Placental epithelial cell (primary cell): Measurements from ENCODE around the gene APOC3.

GRCh38 chr11:116687452-116688725 is 84.9 kb downstream of the BUD13 start:
- CAGE, long polyA plus RNA = no peak

DNA sequence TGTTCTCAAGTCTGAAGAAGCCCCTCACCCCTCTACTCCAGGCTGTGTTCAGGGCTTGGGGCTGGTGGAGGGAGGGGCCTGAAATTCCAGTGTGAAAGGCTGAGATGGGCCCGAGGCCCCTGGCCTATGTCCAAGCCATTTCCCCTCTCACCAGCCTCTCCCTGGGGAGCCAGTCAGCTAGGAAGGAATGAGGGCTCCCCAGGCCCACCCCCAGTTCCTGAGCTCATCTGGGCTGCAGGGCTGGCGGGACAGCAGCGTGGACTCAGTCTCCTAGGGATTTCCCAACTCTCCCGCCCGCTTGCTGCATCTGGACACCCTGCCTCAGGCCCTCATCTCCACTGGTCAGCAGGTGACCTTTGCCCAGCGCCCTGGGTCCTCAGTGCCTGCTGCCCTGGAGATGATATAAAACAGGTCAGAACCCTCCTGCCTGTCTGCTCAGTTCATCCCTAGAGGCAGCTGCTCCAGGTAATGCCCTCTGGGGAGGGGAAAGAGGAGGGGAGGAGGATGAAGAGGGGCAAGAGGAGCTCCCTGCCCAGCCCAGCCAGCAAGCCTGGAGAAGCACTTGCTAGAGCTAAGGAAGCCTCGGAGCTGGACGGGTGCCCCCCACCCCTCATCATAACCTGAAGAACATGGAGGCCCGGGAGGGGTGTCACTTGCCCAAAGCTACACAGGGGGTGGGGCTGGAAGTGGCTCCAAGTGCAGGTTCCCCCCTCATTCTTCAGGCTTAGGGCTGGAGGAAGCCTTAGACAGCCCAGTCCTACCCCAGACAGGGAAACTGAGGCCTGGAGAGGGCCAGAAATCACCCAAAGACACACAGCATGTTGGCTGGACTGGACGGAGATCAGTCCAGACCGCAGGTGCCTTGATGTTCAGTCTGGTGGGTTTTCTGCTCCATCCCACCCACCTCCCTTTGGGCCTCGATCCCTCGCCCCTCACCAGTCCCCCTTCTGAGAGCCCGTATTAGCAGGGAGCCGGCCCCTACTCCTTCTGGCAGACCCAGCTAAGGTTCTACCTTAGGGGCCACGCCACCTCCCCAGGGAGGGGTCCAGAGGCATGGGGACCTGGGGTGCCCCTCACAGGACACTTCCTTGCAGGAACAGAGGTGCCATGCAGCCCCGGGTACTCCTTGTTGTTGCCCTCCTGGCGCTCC is at the start of gene APOC3:
Gene APOC3, plus strand, starts transcription at position 432 of the 1,150 bp plus-strand sequence.
- CAGE, long polyA plus RNA = no peak

DNA sequence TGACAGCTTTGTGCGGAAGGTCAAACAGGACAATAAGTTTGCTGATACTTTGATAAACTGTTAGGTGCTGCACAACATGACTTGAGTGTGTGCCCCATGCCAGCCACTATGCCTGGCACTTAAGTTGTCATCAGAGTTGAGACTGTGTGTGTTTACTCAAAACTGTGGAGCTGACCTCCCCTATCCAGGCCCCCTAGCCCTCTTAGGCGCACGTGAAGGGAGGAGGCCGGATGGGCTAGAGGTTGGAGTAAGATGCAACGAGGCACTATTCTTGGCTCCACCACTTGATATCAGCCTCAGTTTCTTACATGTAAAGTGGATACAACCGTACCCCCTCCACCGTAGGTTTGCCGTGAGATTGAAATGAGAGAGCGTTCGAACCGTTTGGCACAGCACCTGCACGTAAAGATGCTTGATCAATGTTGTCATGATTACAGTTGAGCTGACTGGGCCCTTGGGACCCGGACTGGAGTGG is 3.6 kb downstream of the APOC3 start:
- CAGE, long polyA plus RNA = no peak

- CAGE, long polyA plus RNA = no peak
Measured at GRCh38 chr11:116840669-116841352, 3.4 kb upstream of the APOA1 start.

- CAGE, long polyA plus RNA = no peak
Measured at GRCh38 chr11:116867137-116868228, 30.1 kb upstream of the APOA1 start.

DNA sequence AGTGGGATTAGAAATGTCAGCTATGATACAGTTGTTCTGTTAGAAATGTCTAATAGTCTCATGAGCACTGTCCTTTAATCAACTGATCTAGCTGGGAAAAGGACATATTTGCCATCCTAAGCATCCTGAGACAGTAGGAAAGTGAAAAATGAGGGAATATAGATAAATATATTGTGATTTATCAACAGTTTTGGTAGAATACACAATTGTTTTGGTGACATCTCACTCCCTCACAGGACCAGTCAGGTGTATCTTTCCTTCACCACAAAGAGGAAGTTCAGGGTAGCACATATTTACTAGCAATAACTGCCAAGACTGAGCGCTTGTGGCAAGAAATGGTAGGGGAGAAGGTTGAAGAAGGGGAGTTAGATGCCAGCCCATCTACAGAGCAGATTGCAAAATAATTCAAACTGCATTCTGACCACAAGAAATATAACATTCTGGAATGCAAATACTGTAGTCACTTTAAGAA is 90.9 kb upstream of the APOA1 start:
- CAGE, long polyA plus RNA = no peak

DNA sequence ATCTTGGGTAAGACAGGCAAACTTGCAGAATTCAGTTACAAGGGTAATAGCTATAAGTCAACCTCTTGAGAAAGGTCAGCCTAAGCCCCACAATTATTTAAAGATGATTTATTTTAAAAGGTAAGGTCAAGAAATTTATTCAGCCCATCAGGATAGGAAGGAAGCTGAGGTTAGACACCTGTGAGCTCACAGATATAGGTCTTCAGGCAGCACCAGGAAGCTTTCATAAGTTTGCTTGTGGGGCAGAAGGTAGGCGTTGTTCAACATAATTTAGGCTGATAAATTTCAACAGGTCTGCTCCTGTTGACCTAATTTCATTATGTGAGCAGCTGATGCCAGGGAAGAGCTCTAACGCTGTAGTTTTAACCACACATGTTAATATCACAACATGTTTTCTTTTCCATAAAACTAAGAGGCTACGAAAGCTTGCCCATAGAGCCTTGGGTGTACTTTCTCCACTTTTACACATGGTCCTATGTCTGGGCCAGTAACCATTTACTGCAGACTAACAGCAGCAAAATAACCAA is 118.2 kb upstream of the APOA1 start:
- CAGE, long polyA plus RNA = no peak

DNA sequence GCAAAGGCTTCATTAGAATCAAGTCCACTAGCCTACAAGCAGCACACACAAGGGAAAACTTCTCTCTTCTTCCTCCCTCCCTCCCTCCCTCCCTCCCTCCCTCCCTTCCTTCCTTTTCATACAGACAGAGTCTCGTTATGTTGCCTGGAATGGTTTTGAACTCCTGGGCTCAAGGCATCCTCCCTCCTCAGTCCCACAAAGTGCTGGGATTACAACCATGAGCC is 121.2 kb downstream of the SIK3 start:
- CAGE, long polyA plus RNA = no peak

DNA sequence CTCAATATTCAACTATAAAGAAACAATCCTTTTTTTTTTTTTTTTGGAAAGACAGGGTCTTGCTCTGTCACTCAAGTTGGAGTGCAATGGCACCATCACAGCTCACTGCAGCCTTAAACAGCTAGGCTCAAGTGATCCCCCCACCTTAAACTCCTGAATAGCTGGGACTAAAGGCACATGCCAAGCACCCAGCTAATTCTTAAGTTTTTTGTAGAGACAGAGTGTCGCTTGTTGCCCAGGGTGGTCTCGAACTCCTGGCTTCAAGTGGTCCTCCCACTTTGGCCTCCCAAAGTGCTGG is 31.8 kb downstream of the SIK3 start:
- CAGE, long polyA plus RNA = no peak

DNA sequence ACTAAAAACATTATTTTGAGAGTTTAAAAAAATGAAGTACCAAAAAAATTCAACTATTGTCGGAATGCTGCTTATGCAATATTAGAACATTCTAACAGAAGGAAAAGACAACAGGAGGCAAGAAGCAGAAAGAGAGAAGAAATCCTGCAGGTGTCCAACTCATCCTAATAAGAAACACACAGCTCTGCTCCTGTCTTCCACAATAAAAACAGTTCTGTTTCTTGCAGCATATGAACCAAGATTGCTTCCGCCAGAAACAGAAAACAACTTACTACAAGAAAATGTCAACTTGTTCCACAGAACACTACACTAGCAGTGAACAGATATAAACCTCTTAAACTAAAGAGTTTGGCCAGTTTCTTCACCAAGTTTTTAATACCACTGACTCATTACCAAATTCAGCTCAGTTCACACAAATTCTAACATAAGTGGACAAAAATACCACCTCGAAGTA is 14.6 kb downstream of the SIK3 start:
- CAGE, long polyA plus RNA = no peak

- CAGE, long polyA plus RNA = no peak
Measured at GRCh38 chr11:117097148-117097405, 1.2 kb downstream of the SIK3 start.

- CAGE, long polyA plus RNA = no peak
Measured at GRCh38 chr11:117098534-117099609, 644 bp upstream of the SIK3 start.

DNA sequence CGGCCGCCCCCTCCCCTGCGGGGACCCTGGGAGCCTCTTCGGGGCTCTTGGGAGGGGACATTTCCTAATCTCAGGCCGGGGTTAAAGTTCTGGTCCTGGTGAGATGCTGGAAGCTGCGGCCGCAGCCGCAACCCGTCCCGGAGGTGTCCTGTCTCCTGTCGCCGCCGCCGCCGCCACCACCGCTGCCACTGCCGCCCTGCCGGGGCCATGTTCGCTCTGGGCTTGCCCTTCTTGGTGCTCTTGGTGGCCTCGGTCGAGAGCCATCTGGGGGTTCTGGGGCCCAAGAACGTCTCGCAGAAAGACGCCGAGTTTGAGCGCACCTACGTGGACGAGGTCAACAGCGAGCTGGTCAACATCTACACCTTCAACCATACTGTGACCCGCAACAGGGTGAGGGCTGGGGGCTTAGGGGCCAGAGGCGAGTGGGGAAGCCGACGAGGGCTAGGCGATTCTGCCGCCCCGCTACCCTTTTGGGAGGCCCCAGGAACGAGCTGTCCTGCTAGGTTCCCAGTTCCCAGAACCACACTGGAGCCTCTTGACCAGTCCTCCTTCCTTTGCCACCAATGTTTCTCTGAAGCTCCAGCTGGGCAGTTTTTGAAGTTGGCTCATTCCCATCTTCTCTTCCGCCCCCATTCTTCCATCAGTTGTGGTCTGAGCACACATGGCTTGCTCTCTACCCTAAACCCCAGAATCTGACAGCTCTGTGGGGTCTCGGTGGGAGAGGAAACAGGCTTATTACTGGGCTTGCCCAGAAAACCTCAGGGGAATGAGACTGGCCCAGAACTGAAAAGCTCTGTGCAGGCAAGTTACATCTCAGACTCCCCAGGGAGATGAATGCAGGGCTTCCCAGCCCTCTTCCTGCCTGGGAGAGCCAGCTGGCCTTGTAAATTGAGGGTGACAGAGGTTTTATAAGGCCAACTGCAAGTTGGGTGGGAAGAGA is 784 bp downstream of the SIDT2 start:
- CAGE, long polyA plus RNA = no peak

DNA sequence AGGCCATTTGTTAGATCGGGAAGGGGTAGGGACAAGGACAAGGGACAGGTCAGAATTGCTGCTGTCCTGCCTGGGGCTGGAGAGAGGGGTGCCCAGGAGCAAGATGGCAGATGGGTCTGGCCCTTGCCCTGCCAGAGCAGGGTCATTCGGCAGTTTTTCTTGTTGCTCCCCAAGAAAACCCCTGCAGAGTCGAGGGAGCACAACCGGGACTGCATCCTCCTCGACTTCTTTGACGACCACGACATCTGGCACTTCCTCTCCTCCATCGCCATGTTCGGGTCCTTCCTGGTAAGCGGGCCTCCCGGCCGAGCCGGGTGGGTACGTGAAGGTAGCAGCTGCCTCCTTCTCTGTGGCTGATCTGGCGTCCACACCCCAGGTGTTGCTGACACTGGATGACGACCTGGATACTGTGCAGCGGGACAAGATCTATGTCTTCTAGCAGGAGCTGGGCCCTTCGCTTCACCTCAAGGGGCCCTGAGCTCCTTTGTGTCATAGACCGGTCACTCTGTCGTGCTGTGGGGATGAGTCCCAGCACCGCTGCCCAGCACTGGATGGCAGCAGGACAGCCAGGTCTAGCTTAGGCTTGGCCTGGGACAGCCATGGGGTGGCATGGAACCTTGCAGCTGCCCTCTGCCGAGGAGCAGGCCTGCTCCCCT is 3.4 kb upstream of the TAGLN start:
- CAGE, long polyA plus RNA = no peak

DNA sequence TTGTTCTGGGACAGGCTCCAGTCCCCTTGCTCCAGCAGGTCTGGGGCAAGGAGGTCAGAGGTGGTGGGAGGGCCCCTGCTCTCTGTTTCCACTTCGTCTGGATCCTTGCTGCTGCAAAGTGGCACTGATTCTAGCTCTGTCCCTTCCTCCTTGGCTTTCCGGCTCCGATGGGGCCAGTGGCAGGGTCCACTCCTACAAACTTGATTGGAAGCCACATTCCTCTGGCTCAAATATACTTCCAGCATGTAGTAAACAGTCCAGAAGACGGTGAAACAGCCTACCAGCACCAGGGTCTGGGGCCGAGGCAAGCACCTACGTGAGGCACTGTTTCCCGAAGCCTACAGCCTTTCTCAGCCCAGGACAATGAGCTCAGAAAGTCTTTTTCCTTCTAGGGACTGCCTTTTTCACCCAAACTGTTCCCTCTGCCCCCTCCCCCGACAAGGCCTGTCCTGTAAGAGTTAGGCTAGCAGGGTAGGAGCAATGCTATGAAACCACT is 6.9 kb downstream of the TAGLN start:
- CAGE, long polyA plus RNA = no peak

- CAGE, long polyA plus RNA = no peak
Measured at GRCh38 chr11:117691503-117691922, 105.5 kb downstream of the DSCAML1 start.

GRCh38 chr11:117723506-117724212 is 73.4 kb downstream of the DSCAML1 start:
- CAGE, long polyA plus RNA = no peak

DNA sequence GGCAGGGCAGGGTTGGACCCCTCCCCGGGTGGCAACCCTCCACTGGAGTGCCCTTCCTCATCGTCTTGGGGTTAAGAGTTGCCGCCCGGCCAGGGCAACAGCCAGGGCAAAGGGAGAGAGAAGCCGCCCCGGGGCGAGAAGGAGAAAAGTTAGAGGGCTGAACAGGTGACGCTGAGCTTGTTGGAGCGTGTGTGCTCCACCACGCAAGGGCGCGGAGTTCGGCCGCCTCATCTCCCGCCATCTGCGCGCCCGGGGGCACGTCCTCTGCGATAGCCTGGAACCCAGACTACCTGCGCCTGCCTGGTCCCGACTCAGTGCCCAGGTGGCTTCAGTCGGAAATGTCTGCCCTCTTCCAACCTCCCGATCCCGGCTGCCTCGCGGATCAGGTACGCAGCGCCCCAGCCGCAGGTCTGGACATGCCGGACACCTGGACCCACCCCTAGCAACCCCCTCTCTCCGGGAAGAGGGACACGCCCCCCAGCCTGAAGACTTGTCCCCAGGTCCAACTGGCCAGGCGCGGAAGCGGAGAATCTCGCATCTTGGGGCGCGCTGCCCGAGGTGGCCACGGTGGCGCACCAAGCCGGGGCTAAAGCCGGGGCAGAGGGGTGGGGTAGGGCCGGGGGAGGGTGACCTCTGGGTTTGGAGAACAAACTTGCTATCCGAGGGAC is 1.1 kb downstream of the DSCAML1 start:
- CAGE, long polyA plus RNA = no peak

- CAGE, long polyA plus RNA = no peak
Measured at GRCh38 chr11:117812399-117813125, 12.0 kb downstream of the FXYD2 start.

DNA sequence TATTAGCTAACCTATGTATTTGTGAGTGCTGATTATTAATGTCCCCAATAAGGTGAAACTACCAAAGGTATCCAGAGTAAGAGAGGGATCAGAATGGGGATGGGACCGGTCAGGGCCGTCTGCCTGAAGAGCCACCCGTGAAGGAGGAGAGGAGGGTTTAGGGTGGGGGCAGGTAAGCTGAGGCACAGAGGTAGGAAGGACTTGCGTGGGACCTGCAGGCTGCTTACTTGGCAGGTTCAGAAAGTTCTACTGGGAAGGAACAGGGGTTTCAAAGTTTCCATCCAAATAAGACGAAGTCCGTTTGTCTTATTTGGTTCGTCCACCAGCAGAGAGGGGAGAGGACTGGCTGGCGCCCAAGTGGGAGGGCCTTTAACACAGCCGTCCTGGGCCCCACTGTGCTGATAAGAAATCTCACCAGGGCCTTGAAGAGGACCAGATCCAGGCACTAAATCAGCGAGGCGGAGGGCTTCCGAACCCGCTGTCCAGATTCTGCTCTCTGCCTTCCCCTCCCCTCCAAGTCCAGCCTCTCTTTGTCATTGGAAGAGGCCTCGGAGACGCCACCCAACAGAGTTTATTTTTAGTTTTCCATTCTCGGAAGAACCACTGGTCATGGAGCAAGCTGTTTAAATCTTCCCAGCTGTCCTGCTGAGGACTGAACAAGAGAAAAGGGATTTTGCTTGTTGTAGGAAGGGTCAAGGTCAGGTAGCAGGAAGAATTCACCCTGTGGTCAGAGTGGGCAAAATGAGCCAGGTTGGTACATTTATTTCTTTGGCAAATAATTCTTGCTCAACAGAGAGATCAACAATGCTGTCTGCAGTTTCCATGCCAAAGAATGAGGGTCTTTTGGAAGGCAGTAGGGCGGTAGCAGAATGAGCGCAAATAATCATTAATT is 9.3 kb upstream of the FXYD6 start:
- CAGE, long polyA plus RNA = no peak